ENCODE measurements around the genes KCNG4 and CRISPLD2.

GRCh38 chr16:83288883-83289233, 518.9 kb upstream of the HSBP1 start:
- PRO-cap, result no peak

DNA sequence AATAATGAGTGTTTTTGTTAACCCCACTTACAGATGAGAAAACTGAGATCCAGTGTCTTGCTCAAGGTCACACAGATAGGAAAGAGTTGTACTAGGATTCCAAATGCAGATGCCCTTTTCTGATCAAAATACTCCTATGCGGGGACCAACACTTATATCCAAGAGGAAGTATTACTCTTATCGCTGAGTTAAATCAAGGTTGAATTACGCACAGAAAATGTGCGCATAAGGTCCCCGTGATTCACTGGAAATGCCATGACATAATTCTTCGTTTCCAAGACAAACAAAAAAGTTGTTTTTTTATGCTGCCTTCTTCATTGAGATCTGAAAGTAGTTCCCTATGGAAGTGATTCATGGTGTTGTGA, 463.9 kb upstream of the HSBP1 start:
- PRO-cap, result no peak

DNA sequence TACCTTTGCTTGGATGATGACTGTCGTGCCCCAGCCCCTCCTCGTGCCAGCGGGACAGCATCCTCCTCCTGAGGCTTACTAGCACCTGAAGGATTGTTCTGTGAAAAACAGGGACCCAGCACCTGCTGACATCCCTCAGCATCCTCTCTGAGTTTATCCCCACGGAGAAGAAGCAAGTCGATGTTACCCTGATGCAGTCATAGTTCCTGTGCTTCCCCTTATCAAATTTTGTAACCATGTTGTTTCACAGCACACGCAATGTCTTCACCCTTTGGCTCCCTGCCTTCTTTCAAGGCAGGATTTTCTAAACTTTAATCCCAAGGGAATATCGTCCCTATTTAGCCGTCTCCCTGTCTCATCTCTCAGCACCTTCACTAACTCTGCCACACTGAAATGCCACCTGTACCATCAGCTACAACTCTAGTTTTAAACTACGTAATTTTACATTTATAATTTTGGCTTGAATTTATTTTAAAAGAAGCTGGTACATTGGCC, 4.9 kb upstream of the HSBP1 start:
- PRO-cap, result no peak

GRCh38 chr16:83934817-83935336, 18.2 kb upstream of the OSGIN1 start:
- PRO-cap, result no peak

GRCh38 chr16:83947688-83948334, 5.2 kb upstream of the OSGIN1 start:
- PRO-cap, result no peak

GRCh38 chr16:84239831-84240274, at the start of gene KCNG4:
TSS of gene KCNG4 (minus strand) at chr16:84240012.
- PRO-cap, result no peak

DNA sequence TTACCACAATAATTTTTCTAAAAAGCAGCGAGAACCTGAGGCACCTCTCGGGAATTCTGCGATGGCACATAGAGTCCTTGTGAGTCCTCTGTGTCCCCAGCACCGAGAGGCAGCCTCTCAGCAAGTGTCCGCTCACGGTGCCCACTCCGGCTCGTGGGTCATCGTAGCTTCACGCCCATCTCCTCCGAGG, 7.6 kb downstream of the WFDC1 start:
- PRO-cap, result no peak

DNA sequence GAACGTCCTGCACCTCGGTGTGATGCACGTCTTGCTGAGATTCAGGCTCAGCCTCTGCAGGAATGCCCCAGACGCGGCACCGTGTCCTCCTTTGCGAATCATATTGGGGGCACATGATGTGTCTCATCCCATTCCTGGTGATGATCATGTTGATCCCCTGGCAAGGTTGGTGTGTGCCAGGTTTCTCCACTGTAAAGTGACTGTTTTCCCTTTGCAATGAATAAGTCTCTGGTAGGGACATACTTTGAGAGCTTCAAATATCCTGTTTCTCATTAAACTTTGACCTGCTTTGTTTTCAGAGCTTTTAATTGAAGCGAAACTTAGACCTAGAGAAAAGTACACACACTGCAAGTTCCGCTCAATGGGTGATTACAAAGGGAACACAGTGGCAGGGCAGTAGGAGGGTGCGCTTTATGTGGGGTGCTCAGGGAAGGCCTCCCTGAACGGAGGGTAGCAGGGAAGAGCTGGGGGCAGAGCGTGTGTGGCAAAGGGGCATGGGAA, 9.6 kb upstream of the ATP2C2 start:
- PRO-cap, result no peak

- PRO-cap, result no peak
These were observed 6.0 kb upstream of the ATP2C2 start for GRCh38 chr16:84362250-84362795.

DNA sequence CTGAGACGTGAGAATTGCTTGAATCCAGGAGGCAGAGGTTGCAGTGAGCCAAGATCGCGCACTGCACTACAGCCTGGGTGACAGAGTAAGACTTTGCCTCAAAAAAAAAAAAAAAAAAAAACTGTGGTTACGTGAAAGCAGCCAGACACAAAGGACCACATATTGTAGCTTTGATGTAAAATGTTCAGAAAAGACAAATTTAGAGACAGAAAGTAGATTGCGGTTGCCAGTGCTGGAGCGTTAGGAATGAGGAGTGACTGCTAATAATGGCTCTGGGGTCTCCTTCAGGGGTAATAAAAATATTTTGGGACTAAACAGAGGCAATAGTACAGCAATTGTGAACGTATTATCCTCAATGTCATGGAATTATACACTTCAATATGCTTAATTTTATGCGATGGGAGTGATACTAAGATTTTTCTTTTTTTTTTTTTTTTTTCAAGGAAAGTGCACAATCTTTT, 4.1 kb upstream of the MEAK7 start:
- PRO-cap, result no peak

- PRO-cap, result no peak
These were observed 2.7 kb downstream of the COTL1 start for GRCh38 chr16:84614744-84616014.

GRCh38 chr16:84806163-84806631, 13.6 kb upstream of the CRISPLD2 start:
- PRO-cap, result no peak

DNA sequence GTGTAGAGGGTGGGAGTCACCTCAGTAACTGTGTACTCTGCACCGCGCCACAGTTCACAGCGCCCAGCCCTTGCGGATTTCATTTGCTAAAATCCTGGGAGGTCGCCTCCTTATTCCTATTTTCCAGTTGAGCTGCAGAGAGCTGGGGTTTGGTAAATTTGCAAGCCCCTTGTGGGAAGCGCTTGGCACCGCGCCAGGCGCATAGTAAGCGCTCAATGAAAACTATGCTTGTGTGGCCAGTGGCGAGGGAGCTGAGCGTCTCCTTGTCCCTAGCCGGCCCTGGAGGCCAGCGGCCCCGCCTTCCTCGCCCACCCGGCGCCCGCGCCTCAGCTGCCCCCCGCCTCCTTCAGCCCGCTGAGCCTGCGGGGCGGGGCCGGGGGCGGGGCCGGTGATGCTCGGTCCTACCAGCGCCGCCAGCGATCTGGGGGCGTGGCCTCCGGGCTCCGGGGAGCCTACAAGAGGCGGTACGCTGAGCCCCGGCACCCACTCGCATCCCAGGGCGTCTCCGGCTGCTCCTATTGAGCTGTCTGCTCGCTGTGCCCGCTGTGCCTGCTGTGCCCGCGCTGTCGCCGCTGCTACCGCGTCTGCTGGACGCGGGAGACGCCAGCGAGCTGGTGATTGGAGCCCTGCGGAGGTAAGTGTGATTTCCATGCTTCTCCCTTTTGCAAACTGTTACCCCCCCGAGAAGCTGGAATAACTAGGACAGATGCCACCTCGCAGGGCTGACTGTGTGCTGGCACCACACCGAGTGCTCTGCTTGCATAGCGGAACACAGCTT, at the start of gene CRISPLD2:
CRISPLD2 (plus strand) TSS at position 486 of the 778 bp plus-strand sequence.
- PRO-cap, result bidirectional peak, plus-strand start at position 485 of the sequence, minus-strand start at position 294 of the sequence; unidirectional peak, plus-strand start at position 485 of the sequence

DNA sequence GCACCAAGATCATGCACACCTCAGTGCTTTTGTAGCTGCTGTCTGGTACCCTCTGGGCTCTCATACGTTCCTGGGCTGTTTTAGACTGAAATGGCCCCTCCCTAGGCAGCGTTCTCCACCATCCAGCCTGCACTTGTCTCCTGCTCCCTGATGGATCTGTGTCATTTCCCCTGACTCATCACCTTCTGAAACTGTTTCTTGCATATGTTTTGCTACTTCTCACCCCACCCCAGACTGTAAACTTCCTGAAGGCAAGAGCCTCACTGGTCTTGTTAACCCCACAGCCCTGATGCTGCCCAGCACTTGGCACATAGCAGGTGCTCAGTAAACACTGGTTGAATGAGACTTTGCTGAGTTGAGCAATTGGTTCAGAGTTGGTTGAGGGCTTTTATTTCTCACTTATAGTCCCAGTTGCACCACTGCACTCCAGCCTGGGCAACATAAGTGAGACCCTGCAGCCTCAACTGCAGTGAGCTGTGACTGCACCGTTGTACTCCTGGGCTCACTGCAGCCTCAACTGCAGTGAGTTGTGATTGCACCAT, 78.7 kb downstream of the CRISPLD2 start:
- PRO-cap, result no peak

- PRO-cap, result no peak
These were observed 36.3 kb downstream of the ZDHHC7 start for GRCh38 chr16:84975117-84975428.

- PRO-cap, result no peak
These were observed 19.1 kb downstream of the ZDHHC7 start for GRCh38 chr16:84992211-84992678.

GRCh38 chr16:85005128-85006040, 6.0 kb downstream of the ZDHHC7 start:
- PRO-cap, result no peak

DNA sequence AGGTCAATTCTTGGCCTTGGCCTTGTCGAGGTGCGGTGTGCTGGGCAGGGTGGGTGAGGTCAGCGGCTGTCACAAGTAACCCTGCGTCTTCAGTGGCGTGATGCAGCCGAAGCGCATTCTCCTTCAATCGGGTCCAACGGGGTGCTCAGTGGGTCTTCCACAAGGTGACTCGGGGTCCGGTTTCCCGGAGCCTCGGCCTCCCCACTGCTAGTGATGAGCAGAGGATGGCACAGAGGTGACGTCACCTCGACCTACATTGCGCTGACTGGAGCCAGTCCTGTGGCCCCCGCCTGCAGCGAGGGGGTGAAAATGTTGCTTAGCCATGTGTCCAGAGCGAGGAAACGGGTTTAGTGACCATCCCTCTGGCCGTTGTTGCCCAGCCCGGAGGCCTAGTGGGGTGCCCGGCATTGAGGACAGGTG, 190.5 kb upstream of the CIBAR2 start:
- PRO-cap, result no peak

DNA sequence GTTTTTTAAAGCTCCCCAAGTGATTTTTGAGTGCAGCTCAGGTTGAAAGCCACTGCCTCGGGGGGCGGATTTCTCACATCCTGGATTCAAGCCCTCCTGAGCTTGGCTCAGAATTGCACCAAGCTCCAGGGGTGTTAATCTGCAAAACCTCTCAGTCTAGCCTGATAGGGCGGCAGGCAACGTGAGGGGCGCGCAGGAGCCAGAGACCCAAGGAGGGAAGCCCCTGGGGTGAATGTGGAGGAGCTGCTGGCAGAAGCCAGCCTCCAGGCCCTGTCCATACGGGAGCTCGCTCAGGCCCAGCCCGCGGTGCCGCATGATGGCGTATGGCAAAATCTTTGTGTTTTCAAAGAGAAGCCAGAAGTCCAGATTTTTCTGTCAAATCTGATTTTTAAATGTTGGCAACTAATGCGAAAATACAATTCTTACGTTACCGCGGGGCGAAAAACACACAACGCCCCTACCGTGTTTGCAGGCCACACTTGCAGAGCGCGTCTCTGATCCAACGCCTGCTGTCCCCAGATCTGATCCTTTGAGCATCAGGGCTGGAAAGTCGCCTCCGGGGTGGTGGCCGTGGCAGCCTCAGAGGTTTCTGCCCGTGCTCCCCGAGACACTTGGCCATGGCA, 182.0 kb upstream of the GSE1 start:
- PRO-cap, result no peak

DNA sequence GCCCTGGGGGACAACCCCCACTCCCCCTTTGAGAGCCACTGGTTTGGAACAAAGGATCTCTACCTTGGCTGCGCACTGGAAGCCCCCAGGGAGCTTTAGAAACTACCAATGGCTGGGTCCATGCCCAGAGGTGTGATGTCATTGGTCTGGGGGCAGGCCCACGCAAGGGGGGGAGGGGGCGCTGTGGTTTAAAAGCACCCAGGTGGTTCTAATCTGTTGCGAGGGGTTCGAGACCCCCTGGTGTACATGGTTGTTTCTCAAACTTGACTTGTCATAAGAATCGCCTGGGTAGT, 151.8 kb upstream of the GSE1 start:
- PRO-cap, result no peak

All from LUHMES (cell line).